Vagina (tissue), 1 donor: ENCODE measurements around a stretch of chr1.

DNA sequence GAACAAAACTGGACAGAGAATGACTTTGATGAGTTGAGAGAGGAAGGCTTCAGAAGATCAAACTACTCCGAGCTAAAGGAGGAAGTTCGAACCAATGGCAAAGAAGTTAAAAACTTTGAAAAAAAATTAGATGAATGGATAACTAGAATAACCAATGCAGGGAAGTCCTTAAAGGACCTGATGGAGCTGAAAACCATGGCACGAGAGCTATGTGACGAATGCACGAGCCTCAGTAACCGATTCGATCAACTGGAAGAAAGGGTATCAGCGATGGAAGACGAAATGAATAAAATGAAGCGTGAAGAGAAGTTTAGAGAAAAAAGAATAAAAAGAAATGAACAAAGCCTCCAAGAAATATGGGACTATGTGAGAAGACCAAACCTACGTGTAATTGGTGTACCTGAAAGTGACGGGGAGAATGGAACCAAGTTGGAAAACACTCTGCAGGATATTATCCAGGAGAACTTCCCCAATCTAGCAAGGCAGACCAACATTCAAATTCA lies 10.5 kb upstream of the GPR52 start:
- PRO-cap: no peak
- RAMPAGE, long total RNA: no peak

GRCh38 chr1:174966900-174967372 lies 32.8 kb upstream of the CACYBP start:
- PRO-cap: no peak
- RAMPAGE, long total RNA: no peak

DNA sequence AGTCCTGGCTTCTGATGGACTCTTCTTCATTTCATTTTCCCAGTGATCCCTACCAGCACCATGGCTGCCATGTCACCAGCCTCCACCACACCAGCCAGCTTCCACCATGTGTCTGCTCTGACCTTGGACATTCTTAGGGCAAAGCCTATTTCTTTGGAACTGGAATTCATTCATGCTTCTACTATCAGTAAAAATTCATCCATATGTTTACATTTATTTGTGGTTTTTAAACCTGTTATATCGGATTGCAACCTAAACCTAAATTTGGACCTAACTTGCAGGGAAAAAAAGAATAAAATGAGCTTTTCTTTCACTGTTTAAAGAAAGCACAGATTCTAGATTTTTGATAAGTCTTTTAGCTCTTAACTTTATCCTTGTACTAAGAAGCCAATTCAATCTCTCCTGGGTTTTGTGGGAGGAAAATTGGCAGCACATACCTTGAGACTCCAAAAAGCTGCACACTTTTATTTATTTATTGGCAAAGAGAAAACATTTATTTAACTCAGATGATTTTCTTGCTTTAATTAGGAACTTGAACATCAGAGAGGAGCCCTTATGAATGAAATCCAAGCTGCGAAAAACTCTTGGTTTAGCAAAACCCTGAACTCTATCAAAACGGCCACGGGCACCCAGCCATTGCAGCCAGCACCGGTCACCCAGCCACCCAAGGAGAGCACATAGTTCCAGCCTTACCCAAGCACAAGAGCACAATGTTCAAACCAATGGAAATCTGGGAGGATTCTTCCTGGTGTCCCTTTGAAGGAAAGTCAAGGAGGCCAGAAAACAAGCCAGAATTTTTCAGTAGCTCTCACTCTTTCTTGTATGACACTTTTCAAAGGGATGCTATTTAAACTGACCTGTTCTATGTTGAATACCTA lies 10.2 kb upstream of the CACYBP start:
- PRO-cap: no peak
- RAMPAGE, long total RNA: no peak

DNA sequence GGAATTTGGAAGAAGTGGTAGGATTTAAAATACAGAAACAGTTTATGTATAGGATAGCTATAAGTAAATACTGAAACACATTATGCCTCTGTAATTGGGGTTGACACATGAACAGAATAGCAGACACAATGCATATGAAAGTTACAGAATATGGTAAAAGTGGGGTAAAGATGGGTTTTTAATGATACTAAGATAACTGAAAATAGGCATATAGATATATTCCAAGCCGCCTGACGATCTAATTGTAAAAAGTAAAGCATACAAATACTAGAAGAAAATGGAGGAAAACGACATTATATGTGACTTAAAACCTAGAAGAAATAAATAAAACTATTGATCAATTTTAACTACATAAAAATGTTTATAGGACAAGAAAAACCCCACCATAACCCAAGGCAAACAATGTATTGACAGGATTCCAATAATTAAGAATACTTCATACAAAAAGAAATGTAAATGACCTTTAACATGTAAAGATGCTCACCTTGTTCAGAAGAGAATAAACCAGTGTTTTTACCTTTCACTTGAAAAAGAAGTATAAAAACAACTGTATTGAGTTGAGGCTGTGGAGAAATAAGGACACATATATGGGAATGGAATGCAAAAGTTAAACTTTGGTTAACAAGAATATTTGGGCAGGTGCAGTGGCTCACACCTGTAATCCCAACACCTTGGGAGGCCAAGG lies 11.6 kb downstream of the CACYBP start:
- PRO-cap: no peak
- RAMPAGE, long total RNA: no peak

GRCh38 chr1:175188810-175189625 lies 3.6 kb downstream of the KIAA0040 start:
- PRO-cap: no peak
- RAMPAGE, long total RNA: no peak

- PRO-cap: no peak
- RAMPAGE, long total RNA: no peak
Observed at GRCh38 chr1:175840151-175840702, 96.8 kb upstream of the TNR start.

- PRO-cap: no peak
- RAMPAGE, long total RNA: no peak
Observed at GRCh38 chr1:176691645-176691964, 228.6 kb downstream of the PAPPA2 start.

- PRO-cap: no peak
- RAMPAGE, long total RNA: no peak
Observed at GRCh38 chr1:176893457-176893958, 271.0 kb downstream of the ASTN1 start.

- PRO-cap: no peak
- RAMPAGE, long total RNA: no peak
Observed at GRCh38 chr1:177968246-177968584, 1.6 kb downstream of the SEC16B start.

DNA sequence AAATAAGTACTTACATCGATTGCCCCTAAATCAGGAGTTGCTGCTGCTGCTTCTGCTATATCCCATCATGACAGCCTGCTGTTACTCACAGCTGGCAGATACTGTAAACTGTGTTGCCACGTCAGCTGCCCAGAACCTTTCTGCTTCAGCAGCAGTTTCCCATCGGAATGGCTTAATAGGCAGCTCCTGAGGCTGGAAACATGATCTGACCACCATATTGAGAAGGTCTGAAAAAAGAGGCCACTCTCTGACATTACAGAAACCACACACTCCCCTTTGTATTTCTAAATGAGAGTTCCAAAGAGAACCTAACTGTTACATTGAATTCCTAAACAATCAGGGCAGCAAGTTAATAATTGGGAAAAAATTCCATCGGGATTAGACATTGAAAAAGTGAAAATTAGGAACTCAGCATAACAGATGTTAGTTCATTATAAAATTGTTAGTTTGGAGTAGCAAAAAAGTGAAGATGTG lies 14.4 kb upstream of the SEC16B start:
- PRO-cap: no peak
- RAMPAGE, long total RNA: start-site peak on the minus strand centred at position 96 of the sequence, 49 bp wide, 12 reads

- PRO-cap: no peak
- RAMPAGE, long total RNA: no peak
Observed at GRCh38 chr1:178039597-178040476, 54.1 kb upstream of the RASAL2 start.

GRCh38 chr1:178115080-178115882 lies 21.4 kb downstream of the RASAL2 start:
- PRO-cap: no peak
- RAMPAGE, long total RNA: start-site peak on the plus strand at chr1:178115547-178115621, 9 reads; start-site peak on the plus strand at chr1:178115705-178115802, 29 reads

DNA sequence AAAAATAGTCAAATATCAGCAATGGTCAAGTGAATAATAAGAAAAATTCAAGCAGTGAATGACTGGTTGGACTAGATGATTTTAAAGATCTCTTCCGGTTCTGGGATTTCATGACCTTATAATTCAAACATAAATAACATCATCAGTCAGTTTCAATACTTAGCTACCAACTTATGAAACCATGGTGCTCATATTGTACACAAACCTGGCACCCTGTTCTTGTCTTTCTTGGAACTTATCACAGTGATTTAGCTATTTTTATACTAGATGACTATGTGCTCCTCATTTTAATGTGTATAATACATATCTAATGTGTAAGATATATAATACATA lies 157.0 kb downstream of the CLEC20A start:
- PRO-cap: unidirectional peak, minus-strand start at position 103 of the sequence
- RAMPAGE, long total RNA: no peak

- PRO-cap: no peak
- RAMPAGE, long total RNA: start-site peak on the plus strand at chr1:178442682-178443161, 91 reads
Observed at GRCh38 chr1:178442798-178443141, 54.0 kb downstream of the CLEC20A start.

- PRO-cap: unidirectional peak, plus-strand start at chr1:178493951
- RAMPAGE, long total RNA: no peak
Observed at GRCh38 chr1:178493667-178494053, 3.1 kb downstream of the CLEC20A start.

- PRO-cap: no peak
- RAMPAGE, long total RNA: no peak
Observed at GRCh38 chr1:178537677-178537876, 24.7 kb downstream of the TEX35 start.

GRCh38 chr1:178578414-178578931 lies 65.6 kb downstream of the TEX35 start:
- PRO-cap: no peak
- RAMPAGE, long total RNA: no peak

GRCh38 chr1:178645550-178646140 lies 79.4 kb upstream of the RALGPS2 start:
- PRO-cap: no peak
- RAMPAGE, long total RNA: no peak

GRCh38 chr1:179099882-179100769 lies 18.3 kb downstream of the TOR3A start:
- PRO-cap: no peak
- RAMPAGE, long total RNA: no peak

DNA sequence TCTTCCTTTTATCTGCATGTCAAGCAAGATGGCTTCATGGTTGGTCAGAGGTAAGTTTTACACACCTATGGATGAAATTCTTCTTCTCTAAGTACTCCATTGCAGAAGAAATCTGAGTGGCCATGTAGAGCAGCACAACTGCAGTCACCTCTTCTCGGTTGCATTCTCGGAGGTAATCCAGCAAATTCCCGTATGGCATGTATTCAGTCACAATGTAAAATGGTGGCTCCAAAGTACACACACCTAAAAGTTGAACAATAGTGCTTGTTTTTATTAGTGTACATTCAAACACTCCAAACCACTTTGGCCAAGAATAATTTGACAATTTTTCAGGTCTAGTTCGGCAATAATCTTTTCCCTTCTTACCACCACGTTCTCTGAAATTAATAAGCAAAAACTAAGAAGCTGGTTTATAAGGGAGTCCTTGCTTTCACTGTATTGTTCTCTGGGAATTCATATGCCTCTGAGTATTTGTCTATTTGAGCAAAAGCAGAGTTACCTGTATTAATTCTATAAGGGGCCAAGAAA lies 36.7 kb downstream of the TOR3A start:
- PRO-cap: no peak
- RAMPAGE, long total RNA: start-site peak on the minus strand centred at position 276 of the sequence, 411 bp wide, 20 reads